Body of pancreas (tissue), 2 donors: Measurements from ENCODE around the genes RER1, TNFRSF14 and PRXL2B.

DNA sequence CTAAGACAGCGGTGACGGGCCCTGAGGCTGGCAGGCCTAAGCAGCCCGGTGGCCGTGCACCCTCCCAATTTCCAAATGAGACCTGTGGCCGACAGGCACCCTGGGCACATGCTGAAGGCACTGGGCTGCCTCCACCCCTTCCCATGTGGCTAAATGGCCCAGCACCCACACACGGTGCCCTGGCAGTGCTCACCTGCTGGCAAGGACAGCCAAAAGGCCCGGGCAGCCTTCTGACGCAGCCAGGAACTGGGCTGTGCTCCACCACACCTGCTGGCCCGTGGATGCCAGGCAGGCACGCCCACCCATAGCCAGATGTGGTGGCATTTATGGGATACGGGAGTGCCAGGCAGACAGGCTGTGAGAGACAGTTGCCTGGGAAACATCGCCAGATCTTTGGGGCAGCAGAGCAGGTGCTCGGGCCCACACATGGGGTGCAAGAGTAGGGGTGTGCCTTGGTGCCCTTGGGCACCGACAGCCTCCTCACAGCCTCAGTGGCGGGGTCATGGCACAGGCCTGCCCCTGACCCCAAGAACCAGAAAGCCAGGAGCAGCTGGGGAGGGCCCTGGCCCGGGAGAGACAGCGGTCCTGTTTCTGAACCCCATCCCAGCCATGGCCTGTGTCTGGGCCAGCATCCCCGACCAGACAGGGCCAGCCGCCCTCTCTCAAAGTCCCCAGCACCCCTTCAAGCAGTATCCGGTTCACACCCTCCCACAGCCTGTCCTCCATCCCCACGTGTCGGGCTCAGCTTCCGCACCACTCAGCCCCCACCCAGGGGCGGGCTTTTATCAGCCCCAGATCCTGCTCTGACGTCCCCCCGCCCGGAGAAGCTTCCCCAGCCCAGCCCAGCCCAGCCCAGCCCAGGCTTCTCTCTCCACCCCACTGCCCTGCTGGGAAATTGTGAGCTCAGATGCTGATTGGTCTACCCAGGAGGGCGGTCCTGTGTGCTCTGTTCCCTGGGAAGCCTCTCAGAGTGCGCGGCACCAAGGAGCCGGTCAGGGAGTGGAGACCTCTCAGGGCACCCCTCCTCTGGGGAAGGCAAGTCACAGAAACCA lies 4.3 kb upstream of the FAAP20 start:
- PRO-cap: bidirectional peak, plus-strand start at position 968 of the sequence, minus-strand start at position 839 of the sequence
- RAMPAGE, long total RNA, 2 experiments: no peak in any of the 2 experiments

DNA sequence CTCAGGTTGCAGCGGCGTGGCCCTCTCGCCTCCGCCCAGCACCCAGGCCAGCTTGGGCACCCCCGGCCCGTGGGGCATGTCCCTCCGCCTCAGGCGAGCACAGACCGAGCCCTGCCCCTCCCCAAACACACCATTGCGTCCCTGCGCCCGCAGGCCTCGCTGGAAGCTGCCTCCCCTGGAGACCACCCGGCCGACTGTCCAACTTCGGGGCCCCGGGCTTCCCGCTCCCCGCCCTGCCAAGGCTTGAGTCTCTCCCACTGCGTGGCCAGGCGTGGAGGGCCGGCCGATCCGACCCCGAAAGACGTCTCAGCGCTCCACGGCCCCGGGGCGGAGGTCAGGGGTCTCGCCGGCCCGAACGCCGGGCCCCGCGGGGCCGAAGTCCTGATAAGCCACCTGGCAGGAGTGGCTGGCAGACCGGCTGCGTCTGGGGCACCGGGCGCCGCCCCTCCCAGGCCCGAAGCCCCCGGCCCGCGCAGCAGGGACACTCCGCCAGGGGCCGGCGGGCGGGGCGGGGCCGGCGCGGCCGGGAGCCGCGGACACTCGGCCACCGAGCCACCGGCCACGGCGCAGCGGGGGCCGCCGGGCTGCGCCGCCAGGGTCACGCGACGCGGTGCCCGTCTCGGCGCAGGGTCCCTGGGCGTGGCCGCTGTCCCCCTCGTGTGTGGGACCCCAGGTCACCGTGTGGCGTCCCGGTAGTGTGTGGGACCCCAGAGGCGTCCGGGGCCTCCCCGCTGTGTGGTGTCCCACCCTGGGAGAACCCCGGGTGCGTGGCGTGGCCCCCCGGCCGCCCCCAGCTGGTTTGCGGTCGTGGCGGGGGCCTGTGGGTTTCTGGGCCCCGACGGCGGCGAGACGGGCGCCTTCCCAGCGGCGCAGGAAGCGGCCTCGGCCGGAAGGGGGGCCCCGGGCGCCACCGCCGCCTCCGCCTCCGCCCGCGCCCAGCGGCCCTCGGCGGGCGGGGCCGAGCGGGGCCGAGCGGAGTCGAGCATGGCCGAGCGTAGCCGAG lies 1.1 kb upstream of the SKI start:
- PRO-cap: bidirectional peak, plus-strand start outside the sequence, minus-strand start at position 937 of the sequence
- RAMPAGE, long total RNA, 2 experiments: no peak in any of the 2 experiments

- PRO-cap: no peak
- RAMPAGE, long total RNA, 2 experiments: no peak in any of the 2 experiments
These were observed 18.2 kb downstream of the SKI start for GRCh38 chr1:2246108-2246975.

DNA sequence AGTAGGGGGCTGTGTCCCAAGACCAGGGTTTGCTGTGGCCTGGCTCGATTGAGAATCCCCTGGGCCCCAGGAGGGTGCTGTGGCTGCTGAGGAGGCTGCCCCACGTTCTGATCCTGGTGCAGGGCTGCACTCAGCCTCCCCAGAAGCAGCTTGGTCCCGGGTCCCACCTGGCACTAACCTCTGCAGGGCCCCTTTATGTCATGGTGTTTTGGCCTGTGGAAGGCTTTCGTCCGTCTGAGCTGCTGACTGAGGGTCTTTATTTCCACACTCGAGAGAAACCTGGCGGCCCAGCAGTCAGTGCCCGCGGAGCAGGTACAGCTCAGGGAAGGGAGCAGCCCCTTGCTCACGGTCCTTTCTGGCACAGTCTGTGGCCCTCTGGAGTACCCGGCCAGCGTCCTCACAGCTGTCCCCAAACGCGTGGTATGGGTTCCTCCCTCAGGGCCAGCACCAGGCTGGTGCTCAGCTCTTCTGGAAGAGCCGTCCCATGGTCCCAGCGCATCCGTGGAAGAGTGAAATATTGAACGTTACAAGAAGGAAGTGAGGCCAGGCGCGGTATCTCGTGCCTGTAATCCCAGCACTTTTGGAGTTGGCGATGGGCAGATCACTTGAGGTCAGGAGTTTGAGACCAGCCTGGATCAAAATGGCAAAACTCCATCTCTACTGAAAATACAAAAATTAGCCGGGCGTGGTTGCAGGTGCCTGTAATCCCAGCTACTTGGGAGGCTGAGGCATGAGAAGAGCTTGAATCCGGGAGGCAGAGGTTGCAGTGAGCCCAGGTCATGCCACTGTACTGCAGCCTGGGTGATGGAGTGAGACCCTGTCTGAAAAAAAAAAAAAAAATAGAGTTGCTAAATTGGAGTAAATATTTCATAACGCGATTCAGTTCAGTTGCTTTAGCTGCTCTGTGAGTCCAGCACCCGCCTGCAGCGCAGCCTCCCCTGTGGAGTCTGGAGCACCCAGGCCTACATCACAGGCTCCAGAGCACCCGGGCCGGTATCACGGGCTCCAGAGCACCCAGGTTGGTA lies 24.5 kb downstream of the SKI start:
- PRO-cap: no peak
- RAMPAGE, long total RNA, 2 experiments: start-site peak on the plus strand in 1 of 2 experiments, centred at position 233 of the sequence, 7 reads per replicate

GRCh38 chr1:2270157-2271168 lies 42.3 kb downstream of the SKI start:
- PRO-cap: no peak
- RAMPAGE, long total RNA, 2 experiments: no peak in any of the 2 experiments

GRCh38 chr1:2278003-2278718 lies 50.0 kb downstream of the SKI start:
- PRO-cap: no peak
- RAMPAGE, long total RNA, 2 experiments: no peak in any of the 2 experiments

GRCh38 chr1:2283284-2284132 lies 55.4 kb downstream of the SKI start:
- PRO-cap: no peak
- RAMPAGE, long total RNA, 2 experiments: no peak in any of the 2 experiments

DNA sequence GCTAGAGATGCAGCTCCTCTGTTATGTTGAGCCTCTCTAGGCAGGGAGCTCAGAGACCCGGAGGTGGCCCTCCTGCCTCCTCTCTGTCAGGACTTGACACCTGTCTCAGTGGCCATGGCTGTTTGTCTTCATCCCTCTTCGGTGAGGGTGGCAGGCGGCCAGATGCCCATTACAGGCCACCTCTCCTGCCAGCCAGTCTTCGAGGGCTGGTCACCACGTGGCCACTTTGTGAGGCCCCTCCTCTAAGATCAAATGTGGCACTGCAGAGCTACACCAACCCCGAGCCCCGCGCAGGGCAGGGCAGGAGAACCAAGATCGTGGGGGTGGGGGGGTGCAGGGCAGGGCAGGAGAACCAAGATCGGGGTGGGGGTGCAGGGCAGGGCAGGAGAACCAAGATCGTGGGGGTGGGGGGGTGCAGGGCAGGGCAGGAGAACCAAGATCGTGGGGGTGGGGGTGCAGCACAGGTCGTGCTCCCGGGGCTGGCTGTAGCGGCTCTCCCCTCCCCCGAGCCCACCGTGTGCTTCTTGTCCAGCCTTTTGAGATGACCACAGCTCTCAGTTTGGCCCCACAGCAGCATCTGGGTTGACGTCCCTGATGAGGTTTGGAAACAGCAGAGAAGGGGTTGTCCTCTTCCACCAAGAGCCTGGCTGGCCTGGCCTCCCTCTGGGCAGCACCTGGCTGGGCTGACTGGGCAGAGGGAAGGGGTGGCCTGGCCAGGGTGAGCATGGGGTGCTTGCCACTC lies 61.2 kb downstream of the SKI start:
- PRO-cap: no peak
- RAMPAGE, long total RNA, 2 experiments: no peak in any of the 2 experiments

DNA sequence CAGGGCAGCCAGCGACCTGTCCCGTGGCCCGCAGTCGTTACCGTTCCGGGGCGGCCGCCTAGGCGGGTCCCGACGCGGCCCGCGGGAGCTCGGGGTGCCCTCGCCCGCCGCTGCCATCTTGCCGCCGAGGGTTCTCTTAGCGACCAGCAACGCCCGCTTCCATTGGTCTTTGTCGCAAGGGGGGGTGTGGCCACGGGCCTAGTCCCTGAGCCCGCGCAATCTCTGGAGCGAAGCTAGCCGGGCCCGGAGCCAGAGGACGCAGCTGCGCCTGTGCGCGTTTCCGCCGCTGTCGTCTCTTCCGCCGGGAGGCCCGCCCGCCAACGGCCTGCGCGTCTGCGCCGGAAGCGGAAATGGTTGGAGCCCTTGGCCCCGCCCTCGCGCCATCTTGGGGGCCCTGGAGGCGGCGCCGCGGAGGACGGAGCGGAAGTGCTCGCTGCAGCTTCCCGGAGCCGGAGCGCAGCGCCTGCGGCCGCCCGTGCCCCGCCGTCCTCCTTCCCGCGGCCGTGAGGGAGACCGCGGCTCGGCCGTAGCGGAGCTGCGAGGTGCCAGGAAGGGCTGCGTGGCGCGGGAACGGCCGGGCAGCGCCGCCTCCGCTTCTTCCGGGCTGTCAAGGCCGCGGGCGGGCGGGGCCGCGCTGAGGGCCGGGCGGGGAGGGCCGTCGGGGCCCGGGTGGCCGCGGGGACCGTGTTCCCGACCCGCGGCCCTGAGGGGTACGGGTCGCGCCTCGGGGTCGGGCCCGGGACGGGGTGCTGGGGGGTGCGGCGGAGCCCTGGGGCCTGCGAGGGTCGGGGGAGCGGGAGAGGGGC lies at the start of gene RER1:
Gene RER1 (plus strand): TSS at position 425 of the 806 bp plus-strand sequence.
- PRO-cap: bidirectional peak, plus-strand start at position 446 of the sequence, minus-strand start at position 112 of the sequence
- RAMPAGE, long total RNA, 2 experiments: start-site peak on the plus strand in 1 of 2 experiments, centred at position 426 of the sequence, 27 reads per replicate; start-site peak on the minus strand in 2 of 2 experiments, centred at positions 133 to 260 of the sequence, 26 to 147 reads per replicate

DNA sequence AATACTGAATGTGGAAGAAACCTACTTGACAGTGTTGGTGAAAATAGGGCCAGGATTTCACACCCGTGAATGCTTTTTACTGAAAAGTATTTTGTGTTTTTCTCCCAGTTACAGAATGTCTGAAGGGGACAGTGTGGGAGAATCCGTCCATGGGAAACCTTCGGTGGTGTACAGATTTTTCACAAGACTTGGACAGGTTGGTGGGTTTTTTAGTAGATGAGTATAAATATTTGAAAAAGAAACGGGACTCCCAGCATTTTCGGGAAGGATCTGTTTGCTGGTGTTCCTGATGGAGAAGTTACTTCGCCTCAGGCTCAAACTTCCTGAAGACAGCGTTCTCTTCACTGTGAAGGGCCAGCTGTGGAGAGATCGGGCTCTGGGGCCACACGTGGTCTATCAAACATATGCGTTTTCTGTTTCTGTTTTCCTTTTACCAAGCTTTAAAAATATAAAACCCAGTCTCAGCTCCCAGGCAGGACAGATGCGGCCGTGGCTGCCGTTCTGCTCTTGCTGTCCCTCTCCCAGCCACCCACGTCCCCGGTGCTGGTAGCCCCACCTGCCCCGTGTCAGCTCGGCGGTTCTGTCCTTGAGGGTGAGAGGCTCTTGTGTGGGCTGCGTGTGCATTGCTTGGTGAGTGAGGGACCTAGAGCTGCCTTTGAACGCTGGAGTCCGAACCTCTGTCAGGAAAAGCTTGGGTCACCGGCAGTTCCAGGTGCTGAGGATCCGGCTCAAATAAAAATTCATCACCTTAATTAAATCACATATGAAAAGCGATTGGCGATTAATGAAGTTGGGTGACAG lies 4.2 kb downstream of the RER1 start:
- PRO-cap: no peak
- RAMPAGE, long total RNA, 2 experiments: no peak in any of the 2 experiments

DNA sequence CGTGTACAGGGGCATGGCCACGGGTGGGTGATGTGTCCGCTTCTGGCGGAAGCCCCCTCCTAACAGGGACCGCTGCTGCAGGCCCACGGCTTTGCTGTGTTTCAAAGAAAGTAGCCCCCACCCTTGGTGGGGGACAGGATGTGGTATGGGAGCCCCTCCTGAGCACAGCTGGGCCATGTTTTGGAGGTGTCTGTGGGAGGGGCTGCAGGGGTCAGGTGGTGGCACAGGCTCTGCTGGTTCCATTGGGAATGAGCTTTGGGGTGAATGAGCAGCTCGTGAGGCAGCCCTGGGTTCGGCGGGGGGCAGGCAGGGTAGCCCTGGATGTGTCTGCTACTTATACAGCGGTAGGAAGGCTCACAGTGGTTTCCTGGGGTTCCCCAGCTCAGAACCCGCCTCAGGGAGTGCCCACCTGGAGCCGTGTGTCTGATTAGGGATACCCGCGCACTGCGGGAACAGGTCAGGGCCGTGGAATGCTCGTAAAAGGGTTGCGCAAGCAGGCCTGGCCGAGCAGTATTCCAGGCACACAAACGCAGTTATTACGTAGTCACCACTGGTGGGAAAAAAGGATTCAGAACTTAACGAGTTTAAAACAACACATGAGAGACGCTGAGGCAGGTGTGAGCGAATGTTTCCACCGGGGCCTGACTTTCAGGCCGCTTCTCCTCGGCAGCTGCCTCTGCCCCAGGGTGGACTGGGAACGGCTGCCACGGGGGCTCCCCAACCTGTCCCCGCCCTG lies 18.1 kb downstream of the PLCH2 start:
- PRO-cap: no peak
- RAMPAGE, long total RNA, 2 experiments: no peak in any of the 2 experiments

DNA sequence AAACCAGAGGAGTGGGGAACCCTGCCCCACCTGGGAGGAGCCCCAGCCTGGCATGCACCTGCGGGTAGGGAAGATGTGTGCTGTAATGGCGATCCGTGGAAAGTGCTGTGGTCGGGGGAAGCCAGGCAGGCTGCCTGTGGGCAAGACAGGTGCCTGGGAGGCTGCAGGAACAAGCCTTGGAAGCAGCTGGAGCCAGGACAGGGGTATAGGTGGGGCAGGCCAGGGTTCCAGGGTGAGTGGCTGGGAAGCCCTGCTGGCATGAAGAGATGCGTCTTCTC lies 641 bp upstream of the PANK4 start:
- PRO-cap: no peak
- RAMPAGE, long total RNA, 2 experiments: no peak in any of the 2 experiments

DNA sequence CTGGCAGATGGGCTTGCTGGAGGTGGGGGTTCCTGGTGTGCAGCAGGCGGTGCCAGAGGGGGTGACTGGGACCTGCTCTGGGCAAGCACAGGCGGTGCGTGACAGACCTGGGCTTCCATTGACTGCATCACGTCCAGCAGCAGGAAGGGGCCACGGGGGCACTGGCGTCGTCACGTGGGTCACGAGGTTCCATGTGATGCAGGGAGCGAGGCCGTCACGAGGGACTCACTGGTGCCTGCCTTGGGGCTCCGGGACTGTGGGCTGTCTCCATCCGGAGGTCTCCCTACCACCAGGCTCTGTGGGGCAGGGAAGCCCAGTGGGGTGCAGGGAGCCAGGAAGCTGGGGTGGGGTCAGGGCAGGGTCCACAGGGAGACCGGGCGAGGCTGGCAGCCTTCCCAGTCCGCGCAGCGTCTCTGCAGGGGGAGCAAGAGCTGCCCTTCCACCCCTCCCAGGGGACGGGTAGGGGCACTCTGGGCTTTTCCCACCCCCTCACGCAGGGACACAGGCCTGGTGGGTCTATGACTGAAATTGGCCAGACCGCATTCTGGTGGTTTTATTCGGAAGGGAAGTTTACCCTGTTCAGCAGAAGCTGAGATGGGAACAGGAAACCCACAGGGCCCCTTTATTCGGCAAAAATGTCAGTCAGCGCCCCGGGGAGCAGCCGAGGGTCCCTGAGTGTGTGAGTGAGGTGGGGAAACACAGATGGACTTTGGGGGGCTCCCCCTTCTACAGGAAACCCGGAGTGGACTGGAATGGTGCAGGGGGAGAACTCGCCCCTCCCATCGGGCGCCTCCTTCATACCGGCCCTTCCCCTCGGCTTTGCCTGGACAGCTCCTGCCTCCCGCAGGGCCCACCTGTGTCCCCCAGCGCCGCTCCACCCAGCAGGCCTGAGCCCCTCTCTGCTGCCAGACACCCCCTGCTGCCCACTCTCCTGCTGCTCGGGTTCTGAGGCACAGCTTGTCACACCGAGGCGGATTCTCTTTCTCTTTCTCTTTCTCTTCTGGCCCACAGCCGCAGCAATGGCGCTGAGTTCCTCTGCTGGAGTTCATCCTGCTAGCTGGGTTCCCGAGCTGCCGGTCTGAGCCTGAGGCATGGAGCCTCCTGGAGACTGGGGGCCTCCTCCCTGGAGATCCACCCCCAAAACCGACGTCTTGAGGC lies at the start of gene TNFRSF14:
Gene TNFRSF14 (plus strand): TSS at position 798 of the 1,158 bp plus-strand sequence.
- PRO-cap: bidirectional peak, plus-strand start at position 201 of the sequence, minus-strand start at position 117 of the sequence; bidirectional peak, plus-strand start at position 1,028 of the sequence, minus-strand start at position 947 of the sequence
- RAMPAGE, long total RNA, 2 experiments: start-site peak on the plus strand in 2 of 2 experiments, centred at positions 835 to 1,022 of the sequence, 6 to 26 reads per replicate

GRCh38 chr1:2565925-2566719 lies 10.0 kb downstream of the TNFRSF14 start:
- PRO-cap: no peak
- RAMPAGE, long total RNA, 2 experiments: no peak in any of the 2 experiments

DNA sequence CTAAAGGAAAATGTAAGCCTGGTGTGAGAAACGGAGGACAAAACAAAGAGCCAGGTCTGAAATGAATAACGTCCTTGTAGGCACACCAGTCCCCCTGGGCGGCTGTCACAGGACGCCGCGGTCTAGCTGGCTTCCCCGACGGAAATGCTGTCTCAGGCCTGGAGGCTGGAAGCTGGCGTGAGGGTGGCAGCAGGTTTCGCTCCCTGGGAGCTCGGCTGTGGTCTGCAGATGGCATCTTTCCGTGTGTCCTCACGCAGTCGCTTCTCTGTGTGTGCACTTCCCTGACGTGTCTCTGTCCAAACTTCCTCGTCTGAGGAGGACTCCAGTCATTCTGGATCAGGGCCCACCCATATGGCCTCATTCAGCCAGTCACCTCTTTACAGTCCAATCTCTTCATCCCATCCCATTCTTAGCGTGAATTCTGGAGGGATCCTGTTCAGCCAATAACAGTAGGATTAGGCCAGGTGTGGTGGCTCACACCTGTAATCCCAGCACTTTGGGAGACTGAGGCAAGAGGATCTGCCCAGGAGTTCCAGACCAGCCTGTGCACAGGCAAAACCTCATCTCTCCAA lies 14.2 kb downstream of the TNFRSF14 start:
- PRO-cap: no peak
- RAMPAGE, long total RNA, 2 experiments: no peak in any of the 2 experiments

- PRO-cap: bidirectional peak, plus-strand start at chr1:2586523, minus-strand start at chr1:2586417; bidirectional peak, plus-strand start at chr1:2586823, minus-strand start at chr1:2586588
- RAMPAGE, long total RNA, 2 experiments: start-site peak on the plus strand in 2 of 2 experiments, at chr1:2586772-2587096 at its widest, 7 to 28 reads per replicate
These were observed at the start of gene PRXL2B for GRCh38 chr1:2586154-2587218. PRXL2B (plus strand) TSS chr1:2586777.

GRCh38 chr1:2587219-2587742 lies 704 bp downstream of the PRXL2B start:
- PRO-cap: no peak
- RAMPAGE, long total RNA, 2 experiments: no peak in any of the 2 experiments

DNA sequence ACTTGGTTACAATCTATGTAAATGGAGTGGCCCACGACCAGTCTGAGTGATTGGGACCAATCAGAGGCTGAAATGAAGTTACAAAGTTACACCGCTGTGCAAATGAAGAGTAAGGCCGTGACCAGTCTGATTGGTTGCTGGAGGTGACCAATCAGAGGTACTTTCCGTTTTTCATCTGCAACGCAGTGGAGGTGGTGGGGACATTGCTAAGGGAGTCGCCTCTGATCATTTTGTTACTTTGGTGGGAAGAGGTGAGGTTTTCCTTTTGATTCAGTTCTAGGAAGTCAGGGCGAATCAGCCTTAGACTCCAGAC lies 38.5 kb upstream of the TTC34 start:
- PRO-cap: no peak
- RAMPAGE, long total RNA, 2 experiments: no peak in any of the 2 experiments

- PRO-cap: no peak
- RAMPAGE, long total RNA, 2 experiments: no peak in any of the 2 experiments
These were observed 52.8 kb upstream of the ACTRT2 start for GRCh38 chr1:2968408-2968975.

GRCh38 chr1:3063010-3063537 lies 5.9 kb upstream of the PRDM16 start:
- PRO-cap: no peak
- RAMPAGE, long total RNA, 2 experiments: no peak in any of the 2 experiments